AG10803 (cell line): ENCODE results near the genes ZNF649, ZNF578, ZNF701, ZNF28 and ZNF468.

DNA sequence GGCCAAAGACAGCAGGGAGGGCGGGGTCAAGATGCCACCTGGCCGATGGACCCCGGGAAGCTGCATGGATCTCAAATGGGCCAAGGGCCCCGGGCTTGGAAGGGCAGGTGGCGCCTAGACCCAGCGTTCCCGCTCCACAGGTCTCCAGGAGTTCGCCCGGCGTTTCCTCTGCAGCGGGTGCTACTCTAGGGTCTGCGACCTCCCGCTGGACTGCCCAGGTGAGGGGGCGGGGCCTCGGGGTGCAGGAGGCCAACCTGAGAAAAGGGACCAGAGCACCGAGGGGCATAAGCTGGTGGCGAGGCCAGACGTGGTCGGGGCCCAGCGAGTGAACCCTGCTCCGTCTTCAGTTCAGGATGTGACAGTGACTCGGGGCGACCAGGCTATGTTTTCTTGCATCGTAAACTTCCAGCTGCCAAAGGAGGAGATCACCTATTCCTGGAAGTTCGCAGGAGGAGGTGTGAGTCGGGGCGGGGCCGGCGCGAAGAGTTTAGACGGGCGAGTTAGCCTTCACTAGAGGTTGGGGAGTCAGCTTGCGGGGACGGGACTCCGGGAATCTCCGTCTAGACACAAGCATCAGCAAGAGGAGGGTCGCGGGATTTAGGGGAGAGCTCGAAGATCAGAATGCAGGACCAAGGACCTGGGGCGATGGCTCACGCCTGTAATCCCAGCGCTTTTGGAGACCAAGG, 9.9 kb downstream of the SPACA6 start:
- RRBS = 48% methylated on average over 14 of the region's 42 CpGs

DNA sequence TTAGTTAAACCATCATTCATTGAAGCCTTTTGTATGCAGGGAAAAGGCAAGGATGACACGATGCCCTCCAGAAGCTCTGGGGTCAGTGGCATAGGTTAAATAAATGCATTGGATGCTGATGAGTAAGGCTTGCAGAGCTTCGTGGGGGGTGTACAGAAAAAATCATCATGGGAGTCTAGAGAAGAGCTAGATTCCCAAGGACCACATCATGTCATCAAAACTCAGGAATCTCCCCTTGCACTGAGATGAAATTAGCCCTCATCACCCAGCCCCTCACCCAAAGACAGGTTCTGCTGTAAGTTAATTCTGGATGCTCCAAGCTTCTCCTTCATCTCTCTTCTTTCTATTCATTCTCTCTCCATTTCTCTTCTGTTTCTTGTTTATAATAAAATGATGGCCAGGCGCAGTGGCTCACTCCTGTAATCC, 8.2 kb downstream of the FPR1 start:
- RRBS = no CpG with 5 or more reads among the region's 3 CpGs

DNA sequence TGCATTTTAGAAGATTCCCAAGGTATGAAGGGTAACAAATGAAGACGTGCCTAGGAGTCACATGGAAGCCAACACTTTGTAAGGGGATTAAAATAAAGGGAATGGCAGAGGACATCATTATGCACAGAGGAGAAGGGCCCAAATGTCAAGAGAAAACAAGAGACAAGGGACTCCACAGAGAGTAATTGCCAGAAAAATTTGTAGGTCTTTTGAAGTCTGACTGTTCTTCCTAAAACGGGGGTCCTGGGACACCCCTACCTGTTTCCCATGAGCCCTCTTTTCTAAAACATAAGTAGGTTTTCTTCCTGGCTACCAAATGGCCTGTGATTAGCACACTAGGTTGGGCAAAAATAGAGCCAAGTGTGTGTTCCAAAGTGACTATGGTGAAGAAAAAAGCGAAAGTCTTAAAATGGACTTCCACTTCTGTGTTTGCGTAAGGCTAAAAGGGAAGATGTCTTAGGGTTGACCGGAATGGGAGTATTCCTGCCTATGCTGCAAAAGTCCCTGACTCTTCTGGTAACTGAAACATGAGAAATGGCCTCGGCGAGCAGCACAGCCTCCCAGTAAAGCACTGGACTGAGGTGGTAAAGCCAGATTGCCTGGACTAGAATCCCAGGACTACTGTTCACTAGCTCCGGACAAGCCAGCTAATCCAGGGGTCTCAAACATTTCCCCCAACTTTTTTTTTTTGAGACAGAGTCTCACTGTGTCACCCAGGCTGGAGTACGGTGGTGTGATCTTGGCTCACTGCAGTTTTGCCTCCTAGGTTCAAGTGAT, 2.4 kb upstream of the FPR1 start:
- RRBS = no CpG with 5 or more reads among the region's 9 CpGs

DNA sequence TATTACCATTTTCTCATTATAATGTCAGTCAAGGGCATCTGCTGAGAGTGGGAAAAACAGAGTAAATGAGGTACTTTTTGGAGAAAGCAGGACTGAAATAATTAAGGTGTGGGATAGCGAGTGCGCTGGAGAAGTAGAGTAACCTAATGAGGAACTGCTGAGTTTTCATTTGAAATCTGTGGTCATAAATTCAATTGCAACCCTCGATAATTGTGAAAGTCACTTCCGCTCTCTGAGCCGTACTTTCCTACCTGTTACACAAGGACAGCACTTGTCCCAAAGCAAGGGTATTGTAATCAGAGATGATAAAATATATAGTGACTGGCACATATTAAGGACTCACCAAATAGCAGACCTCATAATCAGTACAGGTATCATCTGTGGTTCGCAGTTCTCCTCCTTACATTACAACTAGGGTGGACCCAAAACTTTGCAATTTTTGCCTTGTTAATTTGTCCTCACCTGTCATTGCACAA, 3.4 kb downstream of the FPR2 start:
- RRBS = no CpG with 5 or more reads among the region's 6 CpGs

- RRBS = no CpG with 5 or more reads among the region's 5 CpGs
Measured at GRCh38 chr19:51784707-51785519, 10.0 kb upstream of the FPR3 start.

GRCh38 chr19:51904740-51905469, at the start of gene ZNF649:
ZNF649 (minus strand) TSS chr19:51905017.
- RRBS = no CpG with 5 or more reads among the region's 31 CpGs

DNA sequence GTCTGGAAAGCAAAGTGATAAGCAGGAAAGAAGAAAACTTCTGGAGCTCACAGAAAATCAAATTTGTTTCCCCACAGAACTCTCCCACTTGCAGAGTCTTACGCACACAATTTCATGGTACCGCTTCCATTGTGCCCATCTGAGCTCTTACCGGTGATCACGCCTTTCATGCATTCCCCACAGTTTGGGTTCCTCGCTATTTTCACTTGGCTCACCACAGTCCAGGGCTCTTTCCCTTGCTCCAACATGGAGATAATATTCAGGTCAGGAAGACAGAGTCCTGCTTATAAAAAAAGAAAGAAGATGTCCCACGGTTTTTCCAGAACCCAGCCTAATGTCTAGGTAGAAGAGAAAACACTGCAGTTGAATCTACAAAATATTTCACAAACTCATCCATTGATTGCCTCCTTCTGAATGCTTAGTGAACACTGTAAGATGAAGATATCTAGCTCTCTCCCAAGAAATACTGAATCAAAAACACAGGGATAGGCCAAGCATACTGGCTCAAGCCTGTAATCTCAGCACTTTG, 19.6 kb downstream of the ZNF841 start:
- RRBS = no CpG with 5 or more reads among the region's 6 CpGs

- RRBS = 0% methylated on average over 1 of the region's 15 CpGs
Measured at GRCh38 chr19:52191014-52191482, 1.2 kb downstream of the PPP2R1A start.

GRCh38 chr19:52228076-52228748, 38.4 kb downstream of the PPP2R1A start:
- RRBS = no CpG with 5 or more reads among the region's 9 CpGs

- RRBS = 5% methylated on average over 4 of the region's 57 CpGs
Measured at GRCh38 chr19:52453092-52454271, at the start of gene ZNF578. ZNF578 (plus strand) TSS chr19:52453553.

DNA sequence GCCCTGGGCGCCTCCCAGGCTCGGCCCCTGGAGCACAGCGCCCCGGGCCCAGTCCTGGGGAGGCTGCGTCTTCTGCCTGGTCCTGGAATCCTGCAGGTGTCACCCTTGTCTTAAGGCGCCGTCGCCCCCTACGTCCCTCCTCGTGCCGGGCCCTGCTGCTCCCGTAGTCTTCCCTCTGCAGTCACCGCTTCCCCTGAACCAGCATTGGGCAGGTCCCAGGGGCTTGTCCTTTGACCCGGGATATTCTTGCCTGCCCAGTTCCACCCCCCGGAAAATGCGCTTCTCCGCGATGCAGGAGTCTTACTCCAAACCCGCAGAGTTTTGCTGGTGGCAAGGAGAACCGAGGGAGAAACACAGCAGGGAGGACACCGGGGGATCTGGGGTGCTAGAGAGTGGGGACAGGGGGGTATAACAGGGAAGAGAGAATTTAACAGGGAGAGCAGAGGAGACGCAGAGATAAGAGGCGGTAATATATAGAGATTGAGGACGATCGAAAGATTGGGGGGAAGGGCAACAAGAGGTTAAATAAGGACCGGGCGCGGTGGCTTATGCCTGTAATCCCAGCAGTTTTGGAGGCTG, 34.2 kb upstream of the ZNF808 start:
- RRBS = 3% methylated on average over 3 of the region's 28 CpGs

DNA sequence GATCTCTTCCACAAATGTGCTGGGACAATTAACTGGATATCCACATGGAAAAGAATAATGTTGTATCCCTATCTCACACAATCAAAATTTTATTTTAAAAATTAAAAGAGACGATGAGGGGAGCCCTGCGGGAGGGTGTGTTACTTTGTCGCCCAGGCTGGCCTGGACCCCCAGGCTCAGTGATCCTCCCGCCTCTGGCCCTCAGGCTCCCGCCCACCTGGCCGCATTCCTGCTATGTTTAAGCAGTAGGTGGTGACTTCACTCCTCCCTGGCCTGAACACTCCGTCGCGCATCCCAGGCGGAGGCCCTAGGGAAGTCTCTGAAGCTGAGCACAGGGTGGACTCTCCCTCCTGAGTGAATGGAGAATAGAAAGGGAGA, 534 bp upstream of the ZNF701 start:
- RRBS = no CpG with 5 or more reads among the region's 10 CpGs

DNA sequence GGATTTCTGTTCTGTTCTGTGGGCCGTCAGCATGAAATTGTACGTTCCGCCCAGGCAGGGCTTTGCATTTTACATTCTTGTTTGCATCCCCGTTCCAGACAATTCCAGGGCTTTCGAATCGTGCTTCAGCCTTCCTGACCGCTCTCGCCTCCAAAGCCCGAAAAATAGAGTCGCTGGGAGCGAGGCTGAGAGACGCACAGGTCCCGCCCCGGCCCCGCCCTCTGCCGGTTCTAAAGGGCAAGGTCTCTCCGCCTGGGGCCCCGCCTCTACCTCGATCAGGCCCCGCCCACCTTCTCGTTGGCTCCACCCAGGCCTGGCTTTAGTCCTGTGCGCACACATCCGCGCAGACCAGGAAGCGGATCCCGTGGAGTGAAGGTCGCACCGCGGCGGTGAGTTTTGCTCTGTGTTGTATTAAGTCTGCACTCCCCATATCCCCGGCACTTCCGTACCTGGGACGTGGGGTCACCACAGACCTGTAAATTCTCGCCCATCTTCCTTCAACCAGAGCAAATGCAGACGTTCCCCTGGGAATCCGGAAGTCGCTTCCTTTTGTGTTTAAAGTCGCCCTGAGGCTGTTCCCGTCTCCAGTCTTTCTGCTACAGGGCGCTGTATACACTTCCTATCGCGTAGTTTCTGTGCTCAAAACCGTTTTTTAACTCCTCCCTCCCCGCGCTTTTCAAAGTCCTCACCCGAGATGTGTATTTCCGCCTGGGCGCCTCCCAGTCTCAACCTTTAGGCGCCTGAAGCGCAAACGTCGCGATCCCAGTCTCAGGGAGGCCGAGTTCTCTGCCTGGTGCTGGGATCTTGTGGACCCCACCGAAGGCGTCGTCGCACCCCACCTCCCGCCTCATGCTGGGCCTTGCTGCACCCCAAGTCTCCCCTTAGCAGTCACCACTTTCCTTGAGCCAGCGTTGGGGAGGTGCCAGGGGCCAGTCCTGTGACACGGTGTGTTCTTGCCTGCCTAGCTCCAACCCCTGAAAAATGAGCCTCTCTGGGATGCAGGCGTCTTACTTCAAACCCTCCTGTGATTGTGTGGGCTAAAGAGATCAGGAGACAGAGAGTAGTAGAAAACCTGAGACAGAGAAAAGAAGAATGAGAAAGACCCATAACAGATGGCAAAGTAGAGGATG, at the start of gene ZNF701:
Gene ZNF701 (plus strand): TSS at position 346 of the 1,130 bp plus-strand sequence.
- RRBS = no CpG with 5 or more reads among the region's 62 CpGs

DNA sequence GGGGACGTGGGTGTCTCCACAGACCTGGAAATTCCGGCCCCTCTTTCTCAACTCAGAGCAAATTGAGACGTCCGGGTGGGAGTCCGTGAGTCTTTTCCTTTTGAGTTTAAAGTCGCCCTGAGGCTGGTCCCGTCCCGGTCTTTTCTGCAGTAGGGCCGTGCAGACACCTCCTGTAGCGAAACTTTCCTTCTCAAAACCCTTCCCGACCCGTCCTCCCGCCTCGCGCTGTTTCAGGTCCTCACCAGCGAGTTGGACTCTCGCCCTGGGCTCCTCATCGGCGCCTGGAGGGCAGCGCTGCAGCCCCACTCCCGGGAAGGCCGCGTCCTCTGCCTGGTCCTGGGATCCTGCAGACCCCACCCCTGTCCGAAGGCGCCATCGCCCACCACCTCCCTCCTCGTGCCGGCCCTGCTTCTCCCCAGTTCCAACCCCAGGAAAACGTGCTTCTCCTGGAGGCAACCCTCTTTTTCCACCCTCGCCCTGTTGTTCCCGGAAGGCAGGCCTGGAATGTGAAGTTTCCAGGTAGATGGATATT, 15.0 kb downstream of the ZNF701 start:
- RRBS = 76% methylated on average over 4 of the region's 31 CpGs

GRCh38 chr19:52600664-52601646, 30.9 kb downstream of the ZNF701 start:
- RRBS = 2% methylated on average over 7 of the region's 53 CpGs

DNA sequence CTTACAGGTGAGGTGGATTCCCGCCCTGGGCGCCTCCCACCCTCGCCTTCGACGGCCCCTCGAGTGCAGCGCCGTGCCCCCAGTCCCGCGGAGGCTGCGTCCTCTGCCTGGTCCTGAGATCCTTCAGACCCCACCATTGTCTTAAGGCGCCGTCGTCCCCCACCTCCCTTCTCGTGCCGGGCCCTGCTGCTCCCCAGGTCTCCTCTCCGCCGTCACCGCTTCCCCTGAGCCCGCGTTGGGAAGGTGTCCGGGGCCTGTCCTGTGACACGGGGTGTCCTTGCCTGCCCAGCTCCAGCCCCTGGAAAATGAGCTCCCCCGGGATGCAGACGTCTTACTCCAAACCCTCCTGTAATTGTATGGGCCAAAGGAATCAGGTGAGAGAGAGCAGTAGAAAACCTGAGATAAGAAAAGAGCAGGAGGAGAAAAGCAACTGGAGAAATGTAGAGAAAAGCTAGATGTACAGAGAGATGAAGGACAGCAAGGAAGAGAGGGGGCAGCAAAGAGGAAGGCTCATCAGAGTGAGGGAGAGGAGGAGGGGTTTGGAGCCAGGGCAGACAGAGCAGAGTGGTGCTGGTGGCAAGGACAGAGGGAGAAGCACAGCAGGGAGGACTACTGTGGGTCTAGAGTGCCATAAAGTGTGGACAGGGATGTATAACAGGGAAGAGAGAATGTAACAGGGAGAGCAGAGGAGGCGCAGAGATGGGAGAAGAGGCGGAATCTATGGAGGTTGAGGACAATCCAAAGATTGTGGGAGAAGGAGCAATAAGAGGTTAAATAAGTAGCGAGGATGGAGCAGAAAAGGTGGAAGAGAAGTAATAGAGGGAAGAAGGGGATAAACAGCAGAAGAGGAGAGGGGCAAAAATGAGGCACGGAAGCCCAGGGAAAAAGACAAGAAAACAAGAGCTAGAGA, 31.8 kb downstream of the ZNF701 start:
- RRBS = no CpG with 5 or more reads among the region's 29 CpGs

DNA sequence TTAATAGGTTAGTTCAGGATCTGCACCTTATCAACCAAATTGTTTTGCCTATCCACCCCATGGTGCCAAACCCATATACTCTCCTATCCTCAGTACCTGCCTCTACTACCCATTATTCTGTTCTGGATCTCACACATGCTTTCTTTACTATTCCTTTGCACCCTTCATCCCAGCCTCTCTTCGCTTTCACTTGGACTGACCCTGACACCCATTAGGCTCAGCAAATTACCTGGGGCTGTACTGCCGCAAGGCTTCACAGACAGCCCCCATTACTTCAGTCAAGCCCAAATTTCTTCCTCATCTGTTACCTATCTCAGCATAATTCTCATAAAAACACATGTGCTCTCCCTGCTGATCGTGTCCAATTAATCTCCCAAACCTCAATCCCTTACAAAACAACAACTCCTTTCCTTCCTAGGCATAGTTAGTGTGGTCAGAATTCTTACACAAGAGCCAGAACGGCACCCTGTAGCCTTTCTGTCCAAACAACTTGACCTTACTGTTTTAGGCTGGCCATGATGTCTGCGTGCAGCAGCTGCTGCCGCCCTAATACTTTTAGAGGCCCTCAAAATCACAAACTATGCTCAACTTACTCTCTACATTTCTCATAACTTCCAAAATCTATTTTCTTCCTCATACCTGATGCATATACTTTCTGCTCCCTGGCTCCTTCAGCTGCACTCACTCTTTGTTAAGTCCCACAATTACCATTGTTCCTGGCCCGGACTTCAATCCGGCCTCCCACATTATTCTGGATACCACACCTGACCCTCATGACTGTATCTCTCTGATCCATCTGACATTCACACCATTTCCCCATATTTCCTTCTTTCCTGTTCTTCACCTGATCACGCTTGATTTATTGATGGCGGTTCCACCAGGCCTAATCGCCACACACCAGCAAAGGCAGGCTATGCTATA, 59.1 kb downstream of the ENSG00000269825 start:
- RRBS = no CpG with 5 or more reads among the region's 11 CpGs

- RRBS = no CpG with 5 or more reads among the region's 14 CpGs
Measured at GRCh38 chr19:52723535-52724547, 11.0 kb downstream of the ZNF611 start.

GRCh38 chr19:52820816-52821968, at the start of gene ZNF28:
ZNF28 (minus strand) TSS chr19:52821633.
- RRBS = 4% methylated on average over 3 of the region's 62 CpGs

GRCh38 chr19:52857434-52858261, at the start of gene ZNF468:
ZNF468 (minus strand) TSS chr19:52857619.
- RRBS = 0% methylated on average over 2 of the region's 43 CpGs